Iris pigment epithelial cell (primary cell): ENCODE data around the genes COMMD7 and ITCH.

GRCh38 chr20:32469861-32470286, 111.7 kb downstream of the ASXL1 start:
- RRBS: no CpG with 5 or more reads among the region's 16 CpGs

GRCh38 chr20:32481202-32481840, 103.8 kb downstream of the NOL4L start:
- RRBS: 14% methylated on average over 2 of the region's 13 CpGs

DNA sequence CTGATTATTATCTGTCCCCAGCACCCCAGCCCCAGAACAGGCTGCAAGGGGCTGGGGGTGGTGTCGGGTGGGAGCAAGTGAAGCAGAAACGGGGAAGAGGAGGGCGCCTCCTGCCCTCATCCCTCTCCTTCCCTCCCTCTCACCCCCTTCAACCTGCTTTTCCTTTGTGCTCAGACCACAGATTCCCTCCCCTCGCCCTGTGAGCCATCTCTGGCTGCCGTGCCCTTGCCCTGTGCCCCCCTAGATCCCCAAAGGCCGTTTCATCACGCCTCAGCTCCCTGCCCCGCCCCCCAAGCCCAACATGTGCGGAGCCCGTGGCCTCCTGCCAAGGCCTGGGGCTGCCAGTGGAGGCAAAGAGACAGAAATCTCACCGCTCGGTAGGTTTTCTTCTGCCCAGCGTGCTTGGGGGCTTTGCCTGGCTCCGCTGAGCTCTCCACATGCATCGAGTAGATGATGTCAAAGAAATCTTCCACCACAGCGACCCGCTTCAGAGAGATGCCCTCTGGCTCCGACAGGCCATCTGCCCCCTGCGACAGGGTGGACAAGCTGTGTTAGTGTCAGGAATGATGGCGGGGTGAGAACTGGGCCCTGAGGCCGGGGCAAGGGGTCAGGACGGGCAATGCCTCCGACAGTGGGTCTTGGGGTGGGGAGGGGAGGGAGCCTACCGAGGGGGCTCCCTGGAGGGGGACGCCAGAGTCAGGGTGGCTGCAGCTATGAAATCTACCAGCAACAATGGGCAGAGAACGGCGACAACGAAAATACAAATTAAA, 57.6 kb downstream of the NOL4L start:
- RRBS: no CpG with 5 or more reads among the region's 28 CpGs

DNA sequence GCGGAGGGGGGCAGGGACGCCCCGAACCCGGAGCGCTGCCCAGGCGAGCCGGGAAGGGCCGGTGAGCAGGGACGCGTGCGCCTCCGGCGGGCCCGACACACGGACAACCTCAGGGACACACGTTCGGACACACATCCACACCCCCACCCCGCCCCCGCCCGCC, 897 bp downstream of the NOL4L start:
- RRBS: 2% methylated on average over 4 of the region's 20 CpGs

- RRBS: no CpG with 5 or more reads among the region's 12 CpGs
These were observed 43.8 kb upstream of the NOL4L start for GRCh38 chr20:32628729-32629576.

GRCh38 chr20:32743047-32743809, at the start of gene COMMD7:
COMMD7 (minus strand) TSS chr20:32743467.
- RRBS: 2% methylated on average over 32 of the region's 70 CpGs

DNA sequence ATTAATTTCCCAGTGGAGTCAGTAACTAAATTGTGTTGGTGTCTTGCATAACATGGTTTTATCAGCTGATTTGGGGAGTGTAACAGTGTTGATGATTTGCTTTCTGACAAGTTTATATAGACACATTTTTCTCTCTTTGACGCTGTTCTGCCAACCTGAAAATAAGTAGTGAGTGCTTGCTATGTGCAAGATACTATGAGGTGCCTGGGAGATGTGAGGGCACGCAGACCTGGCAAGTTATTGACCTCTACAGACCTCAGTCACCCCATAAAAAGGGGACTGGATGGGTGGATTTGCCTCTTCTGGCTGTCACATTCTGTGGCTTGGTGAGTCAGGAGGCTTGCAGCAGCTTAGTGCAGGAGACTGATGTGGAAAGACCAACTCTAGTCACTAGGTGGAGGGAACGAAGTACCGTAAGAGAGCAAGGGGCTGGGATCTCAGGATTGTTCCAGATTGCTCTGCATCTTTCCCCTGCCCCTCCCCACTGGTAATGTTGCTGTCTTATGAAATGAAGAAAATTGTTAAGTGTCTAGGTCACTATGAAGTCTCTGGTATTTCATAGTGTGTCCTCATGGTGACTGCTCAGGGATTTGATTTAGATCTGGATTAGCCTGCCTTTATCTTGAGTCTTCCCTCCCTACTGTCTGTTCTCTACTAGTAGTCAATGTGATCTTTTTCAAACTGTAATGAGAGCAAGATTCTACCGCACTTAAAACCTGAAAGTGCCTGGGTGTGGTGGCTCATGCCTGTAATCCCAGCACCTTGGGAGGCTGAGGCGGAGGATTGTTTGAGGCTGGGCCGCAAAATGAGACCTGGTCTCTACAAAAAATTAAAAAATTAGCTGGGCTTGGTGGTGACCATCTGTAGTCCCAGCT, 3.4 kb downstream of the MAPRE1 start:
- RRBS: no CpG with 5 or more reads among the region's 7 CpGs

DNA sequence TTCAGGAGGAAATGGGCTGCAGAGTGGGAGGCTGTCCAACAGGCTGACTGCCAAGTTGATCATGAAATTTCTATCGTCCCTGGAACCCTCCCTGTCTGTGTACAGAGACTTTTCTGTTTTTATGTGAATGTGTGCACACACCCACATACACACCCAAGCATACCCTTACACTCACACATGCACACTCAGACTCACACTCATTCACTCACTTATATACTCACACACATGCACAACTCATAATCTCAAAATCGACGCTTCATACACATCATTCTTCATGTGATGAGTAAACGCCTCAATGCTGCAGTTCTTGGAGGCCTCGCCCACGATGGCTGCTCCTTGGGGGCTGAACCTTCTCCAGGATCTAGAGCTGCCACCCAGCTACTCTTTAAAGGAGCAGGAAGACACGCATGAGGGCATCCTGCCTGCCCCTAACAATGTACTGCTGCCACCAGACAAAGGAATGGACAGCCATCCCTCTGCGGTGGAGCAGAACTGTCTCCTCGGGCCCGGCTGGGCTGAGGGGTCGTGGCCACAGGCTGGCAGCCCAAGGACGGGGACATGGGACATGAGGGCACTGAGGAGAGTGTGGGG, 35.5 kb downstream of the SUN5 start:
- RRBS: no CpG with 5 or more reads among the region's 12 CpGs

GRCh38 chr20:32972114-32972792, 32.0 kb downstream of the SUN5 start:
- RRBS: no CpG with 5 or more reads among the region's 6 CpGs

- RRBS: no CpG with 5 or more reads among the region's 9 CpGs
These were observed 20.0 kb downstream of the SUN5 start for GRCh38 chr20:32984247-32984689.

DNA sequence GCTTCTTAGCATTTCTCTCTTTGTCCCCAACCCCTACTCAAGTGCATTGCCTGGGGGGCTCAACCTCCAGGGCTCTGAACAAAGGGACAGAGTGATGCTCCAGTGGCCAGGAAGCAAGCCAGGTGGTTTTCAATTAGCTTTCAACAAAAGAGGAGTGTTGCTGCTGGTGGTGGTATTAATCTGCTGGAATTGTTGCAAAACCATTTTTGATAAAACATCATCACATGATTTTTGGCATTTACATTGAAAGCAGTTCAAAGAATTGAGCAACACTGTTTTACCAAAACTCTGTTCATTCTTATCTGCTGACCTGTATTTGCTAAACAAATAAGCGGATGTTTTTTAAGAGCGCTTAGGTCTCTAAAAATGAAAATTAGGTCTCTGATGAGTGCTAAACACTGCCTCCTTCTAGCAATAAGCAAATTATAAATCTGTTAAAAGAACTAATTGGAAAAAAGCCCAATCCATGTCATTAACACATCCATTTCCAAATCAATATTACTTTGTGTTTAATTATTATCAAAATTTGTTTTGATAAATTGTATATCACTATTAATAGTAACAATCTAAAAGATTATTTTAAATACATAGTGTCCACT, 40.2 kb upstream of the BPIFA2 start:
- RRBS: no CpG with 5 or more reads among the region's 2 CpGs

DNA sequence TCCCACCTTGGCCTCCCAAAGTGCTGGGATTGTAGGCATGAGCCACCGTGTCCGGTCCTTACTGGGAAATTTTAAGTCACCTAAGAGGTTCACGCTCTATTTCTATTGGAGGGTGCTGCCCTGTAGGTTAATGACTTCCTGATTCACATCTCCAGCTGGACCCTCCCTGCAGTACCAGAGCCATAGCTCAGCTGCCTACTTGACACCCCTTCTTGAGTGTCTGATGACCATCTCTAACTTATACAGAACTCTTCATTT, 741 bp upstream of the CDK5RAP1 start:
- RRBS: no CpG with 5 or more reads among the region's 3 CpGs

DNA sequence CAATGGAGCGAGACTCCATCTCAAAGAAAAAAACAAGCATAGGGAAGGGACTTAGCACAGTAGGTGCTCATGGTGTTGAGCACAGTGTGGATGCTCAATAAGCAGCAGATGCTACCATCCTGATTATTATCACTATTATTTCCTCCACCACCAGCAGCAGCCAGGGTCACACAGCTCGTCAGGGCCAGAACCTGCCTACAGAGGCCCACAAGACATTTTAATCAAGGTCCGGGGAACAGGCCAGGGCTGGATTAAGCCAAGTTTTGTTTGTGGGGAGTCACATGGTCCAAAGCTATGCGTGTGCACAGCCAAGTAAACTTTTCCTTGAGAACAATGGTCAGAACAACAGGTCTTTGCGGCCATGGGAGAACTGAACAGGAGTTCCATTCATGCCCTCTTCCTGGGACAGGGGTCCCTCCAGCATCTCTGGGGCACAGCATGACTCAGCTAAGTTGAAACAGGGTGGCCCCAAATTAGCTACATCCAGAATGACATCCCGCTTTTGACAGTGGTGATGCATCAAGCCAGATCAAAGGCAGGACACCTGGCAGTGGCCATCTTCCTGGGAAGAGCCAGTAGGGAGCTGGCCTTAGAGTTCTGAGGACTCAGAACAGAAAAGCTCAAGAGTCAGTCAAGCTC, 11.7 kb downstream of the SNTA1 start:
- RRBS: no CpG with 5 or more reads among the region's 6 CpGs

DNA sequence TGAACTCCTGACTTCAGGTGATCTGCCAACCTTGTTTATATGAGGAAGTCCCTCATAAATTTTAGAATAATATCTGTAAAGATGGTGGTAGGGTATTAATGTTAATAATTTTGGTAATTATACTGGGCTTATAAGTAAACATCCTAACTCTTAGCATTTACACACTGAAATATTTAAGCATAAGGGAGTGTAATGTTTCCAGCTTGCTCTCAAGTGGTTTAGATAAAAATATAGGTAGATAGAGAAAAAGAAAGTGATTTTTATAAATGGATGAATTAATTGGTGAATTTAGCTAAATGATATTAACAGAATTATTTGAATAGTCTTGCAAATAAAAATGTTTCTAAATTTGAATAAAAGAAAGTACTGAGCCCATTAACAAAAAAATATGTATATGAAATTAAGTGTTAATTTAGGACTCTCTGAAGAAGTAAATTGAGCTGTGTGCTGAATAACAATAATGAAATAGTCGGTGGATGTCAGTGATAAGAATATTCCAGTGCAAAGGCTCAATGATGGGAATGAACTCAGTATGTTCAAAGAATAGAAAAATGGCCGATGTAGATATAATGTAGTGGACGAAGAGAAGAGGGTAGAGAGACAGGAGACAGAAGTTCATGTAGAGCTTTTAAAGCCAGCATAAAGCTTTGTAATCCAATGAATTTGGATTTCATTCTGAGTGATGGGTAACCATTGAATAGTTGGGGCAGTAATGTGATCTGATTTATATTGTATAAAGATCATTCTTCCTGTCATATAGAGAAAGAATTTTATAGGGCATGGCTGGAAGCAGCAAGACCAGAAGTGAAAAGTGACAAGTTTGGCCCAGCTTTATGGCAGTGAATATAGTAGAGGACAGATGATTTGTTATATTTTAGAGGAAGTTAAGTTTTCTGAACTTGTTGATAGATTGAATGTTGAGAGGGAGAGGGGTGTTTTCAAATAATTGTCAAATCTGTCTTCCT, 82.5 kb downstream of the CBFA2T2 start:
- RRBS: no CpG with 5 or more reads among the region's 3 CpGs

GRCh38 chr20:33648426-33648967, 13.6 kb upstream of the C20orf144 start:
- RRBS: no CpG with 5 or more reads among the region's 13 CpGs

- RRBS: no CpG with 5 or more reads among the region's 5 CpGs
These were observed 16.8 kb upstream of the E2F1 start for GRCh38 chr20:33702967-33703341.

GRCh38 chr20:33855853-33856341, 44.7 kb downstream of the CHMP4B start:
- RRBS: no CpG with 5 or more reads among the region's 1 CpG

DNA sequence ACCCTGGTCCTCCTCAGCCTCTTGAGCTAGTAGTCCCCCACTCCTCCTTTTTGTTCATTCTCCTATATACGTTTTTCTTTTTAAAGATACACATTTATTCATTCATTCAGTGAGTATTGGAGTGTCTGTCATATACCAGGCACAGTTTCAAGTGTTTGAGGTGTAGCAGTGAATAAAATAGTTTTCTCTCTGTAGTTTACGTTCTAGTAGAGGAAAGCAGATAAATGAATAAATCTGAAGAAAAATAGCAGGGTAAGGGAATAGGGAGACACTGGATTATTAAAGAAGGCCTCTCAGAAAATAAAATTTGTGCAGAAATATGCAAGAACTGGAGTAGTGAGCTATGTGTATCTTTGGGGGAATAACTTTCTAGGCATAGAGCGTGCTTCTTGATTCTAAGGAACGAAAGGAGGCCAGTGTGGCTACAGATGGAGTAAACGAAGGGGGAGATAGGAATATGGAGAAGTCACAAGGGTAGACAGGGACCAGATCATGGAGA, 41.9 kb downstream of the RALY start:
- RRBS: no CpG with 5 or more reads among the region's 5 CpGs

DNA sequence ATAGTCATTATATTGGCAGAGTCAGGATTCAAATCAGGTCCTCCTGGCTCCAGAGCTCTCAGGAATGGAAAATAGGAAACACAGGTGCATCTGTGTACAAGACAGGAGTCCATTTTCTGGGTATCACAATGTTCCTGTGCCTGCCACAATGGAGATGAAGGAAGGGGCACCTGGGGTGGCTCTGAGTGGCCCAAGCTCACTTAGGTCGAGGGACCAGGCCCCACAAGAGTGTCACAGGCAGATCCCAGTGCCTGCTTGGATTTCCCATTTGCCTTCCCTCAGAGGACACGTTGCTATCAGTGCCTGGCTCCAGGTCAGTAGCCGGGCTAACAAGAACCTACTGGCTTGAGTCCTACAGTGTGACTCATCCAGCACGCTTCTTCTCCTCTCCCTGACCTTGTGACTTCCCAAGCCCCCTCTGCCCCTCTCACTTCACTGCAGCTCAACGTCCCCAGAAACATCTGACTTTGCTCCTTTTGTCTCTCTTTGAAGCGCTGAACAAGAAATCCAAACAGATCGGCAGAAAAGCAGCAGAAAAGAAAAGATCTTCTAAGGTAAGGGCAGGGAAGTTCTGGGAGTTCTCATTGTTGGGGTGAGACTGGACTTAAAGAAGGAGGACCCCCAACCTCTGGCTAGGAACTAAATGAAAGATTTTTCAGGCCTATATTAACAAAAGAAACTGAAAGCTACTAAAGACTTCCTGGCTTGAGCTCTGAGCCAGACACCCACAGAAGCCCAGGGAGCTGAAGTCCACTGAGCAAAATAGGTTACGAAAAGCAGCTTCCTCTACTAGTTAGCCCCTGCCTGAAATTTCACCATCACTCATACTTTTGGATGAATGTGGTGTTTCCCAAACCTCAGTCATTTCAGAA, 21.4 kb downstream of the ASIP start:
- RRBS: no CpG with 5 or more reads among the region's 8 CpGs

GRCh38 chr20:34362953-34363821, at the start of gene ITCH:
ITCH (plus strand) TSS chr20:34363273.
- RRBS: 2% methylated on average over 49 of the region's 75 CpGs